Daoy (cell line): Measurements from ENCODE around the genes CBX6, CBX7 and MIEF1.

- RAMPAGE, long total RNA = no peak
These were observed 22.7 kb upstream of the DNAL4 start for GRCh38 chr22:38816725-38817051.

DNA sequence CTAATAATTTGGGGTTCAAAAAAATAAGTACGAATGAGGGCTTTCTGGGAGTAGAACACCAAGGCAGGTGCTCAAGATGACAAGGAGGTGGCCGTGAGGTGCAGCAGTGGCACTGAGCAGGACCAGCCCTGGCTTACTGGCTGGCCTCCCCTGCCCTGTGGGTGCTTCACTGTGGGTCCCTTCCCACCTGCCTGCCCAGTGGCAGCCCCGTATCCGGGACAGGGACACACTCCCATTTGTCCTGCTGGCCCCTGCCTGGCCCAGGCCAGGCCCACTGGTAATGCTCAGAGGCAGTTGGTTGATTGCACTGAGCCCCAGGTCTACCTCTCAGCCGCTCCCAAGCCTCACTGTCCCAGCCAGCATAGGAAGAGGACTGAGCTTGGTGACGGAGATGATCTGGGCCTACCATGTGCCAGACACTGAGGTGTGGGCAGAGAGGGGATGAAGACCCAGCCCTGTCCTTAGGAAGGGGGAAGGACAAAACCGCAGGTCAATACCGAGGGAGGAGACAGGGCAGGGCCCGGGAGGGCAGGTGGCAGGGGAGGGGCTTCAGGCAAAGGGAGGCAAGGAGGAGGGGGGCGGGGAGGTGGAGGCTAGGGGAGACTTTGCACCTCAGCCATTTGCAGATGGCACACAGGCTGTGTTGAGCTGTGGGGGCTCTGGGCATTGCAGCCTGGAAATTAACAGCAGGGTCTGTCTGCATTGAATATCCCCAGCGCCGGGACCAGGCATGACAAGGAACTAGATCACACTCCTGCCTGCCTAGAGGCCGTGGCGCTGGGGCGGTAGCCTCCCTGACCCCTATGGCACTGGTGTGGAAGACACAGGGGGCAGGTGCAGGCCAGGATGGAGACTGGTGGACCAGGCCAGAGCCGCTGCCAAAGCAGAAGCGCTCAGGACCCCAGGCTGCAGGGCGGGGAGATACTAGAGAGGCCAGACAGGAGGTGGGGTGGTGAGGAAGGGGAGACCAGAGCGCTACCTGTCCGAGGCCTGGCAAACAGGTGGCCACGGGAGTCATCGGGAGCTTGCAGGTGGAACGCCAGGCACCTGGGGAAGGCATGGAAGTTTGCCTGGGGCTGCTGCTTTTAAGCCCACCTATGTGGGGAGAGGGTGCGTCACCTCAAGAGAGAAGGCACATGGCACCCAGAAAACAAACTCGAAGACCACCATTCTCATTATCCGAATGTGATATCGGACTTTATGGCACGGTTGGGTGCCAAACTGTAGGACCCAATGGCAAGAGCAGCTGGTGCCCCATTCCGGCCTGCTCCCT is 11.7 kb downstream of the CBX6 start:
- RAMPAGE, long total RNA = no peak

DNA sequence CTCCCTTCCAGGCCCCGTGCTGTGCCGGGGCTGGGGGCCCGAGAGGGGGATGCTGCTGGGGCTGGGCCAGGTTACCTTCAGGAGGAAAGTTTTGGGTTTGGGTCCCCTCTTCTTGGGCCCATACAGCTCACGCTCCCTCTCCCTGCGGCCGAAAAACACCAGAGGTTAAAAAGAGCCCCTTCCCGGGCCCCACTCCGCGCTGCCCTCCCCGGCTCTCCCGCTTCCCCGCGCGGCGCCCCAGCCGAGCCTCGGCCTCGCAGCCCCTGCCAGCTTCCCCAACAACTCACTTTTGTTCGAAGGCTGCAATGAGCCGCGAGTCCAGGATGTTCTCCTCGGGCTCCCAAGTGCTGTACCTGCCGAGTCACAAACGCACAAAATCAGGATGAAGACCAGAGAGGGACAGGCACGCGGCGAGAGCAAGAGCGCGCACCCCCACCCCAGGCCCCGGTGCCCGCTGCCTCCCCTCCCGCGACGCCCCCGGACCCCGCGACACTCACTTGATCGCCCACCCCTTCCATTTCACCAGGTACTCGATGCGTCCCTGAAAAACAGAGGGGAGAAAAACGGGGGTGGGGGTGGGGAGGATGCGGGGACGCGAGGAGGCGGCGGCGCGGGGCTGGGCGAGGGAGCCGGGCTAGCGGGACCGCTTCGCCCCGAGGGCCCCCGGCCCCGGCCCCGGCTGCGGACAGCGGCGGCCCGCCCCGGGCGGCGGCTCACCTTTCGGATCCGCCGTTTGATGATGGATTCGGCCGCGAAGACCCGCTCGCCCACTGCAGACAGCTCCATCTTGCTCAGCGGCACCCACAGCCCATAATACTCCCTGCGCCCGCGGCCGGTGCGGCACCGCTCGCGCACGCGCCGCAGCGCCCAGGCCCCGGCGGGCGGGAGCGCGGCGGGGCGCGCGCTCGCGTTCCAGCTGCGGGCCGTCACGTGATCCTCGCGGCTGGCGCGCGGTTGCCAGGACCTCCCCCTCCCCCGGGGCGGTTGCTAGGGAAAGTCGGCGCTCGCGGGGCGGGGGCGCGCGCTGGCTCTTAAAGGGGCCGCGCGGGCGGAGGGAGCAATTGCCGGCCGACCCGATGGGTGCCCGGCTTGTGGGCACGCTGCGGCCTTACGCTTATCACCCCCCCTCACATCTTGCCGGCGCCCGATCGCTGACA is at the start of gene CBX6:
CBX6 (minus strand) TSS at position 812 of the 1,157 bp plus-strand sequence.
- RAMPAGE, long total RNA = no peak

GRCh38 chr22:38923597-38924245 is 33.7 kb upstream of the APOBEC3A start:
- RAMPAGE, long total RNA = no peak

GRCh38 chr22:39066653-39067504 is 10.2 kb upstream of the APOBEC3G start:
- RAMPAGE, long total RNA = no peak

DNA sequence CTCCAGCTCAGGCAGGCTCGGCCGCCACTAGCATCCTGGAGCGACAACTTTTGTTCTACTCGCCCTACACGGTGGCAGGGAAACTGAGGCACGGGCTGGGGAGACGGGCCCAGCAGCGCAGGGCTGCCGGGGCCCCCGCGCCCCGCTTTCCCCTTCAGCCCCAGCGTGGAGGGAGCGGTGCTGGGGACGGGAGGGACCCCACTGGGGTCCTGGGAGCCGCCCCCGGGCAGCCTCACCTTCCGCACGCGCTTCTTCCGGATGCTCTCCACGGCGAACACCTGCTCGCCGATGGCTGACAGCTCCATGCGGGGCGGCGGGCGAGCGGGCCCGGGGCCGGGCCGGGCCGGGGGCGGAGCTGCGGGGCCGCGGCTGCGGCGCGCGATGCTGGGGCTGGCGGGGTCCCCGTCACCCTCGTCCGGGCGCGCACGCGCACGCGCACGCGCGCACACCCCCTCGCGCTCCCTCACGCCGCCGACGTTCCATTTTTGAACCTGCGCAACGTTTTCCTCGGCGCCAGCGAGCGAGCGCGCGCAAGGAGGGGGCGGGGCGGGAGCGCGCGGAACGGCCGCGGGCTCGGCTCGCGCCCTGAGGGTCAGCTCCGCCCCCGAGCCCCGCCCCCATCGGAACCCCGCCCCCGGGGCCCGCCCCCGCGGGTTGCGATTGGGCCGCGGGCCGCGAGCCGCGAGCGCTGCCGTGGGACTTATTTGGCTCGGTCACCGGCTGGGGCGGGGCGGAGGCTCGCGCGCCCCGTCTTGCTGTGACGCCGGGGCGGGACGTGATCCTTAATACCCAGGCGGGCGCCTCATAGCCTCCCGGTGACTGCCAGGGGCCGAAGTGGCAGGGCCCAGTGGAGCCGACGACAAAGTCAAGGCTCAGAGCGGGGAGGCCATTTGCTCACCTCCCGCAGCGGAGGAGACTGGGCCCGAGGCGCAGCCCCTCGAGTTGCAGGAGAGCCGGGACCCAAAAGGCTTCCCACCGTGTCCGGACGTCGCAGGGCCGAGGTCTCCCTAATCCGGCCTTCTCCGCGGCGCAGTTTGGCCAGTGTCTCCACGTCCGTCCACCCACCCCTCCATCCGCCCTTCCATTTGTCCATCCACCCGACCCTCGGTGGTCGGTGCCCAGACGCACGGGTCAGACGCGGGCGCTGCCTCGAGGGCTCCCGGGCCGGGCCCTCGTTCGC is at the start of gene CBX7:
CBX7 (minus strand) TSS at position 541 of the 1,180 bp plus-strand sequence.
- RAMPAGE, long total RNA = no peak

- RAMPAGE, long total RNA = no peak
These were observed 24.3 kb upstream of the CBX7 start for GRCh38 chr22:39176726-39177243.

GRCh38 chr22:39179395-39179885 is 27.0 kb upstream of the CBX7 start:
- RAMPAGE, long total RNA = no peak

DNA sequence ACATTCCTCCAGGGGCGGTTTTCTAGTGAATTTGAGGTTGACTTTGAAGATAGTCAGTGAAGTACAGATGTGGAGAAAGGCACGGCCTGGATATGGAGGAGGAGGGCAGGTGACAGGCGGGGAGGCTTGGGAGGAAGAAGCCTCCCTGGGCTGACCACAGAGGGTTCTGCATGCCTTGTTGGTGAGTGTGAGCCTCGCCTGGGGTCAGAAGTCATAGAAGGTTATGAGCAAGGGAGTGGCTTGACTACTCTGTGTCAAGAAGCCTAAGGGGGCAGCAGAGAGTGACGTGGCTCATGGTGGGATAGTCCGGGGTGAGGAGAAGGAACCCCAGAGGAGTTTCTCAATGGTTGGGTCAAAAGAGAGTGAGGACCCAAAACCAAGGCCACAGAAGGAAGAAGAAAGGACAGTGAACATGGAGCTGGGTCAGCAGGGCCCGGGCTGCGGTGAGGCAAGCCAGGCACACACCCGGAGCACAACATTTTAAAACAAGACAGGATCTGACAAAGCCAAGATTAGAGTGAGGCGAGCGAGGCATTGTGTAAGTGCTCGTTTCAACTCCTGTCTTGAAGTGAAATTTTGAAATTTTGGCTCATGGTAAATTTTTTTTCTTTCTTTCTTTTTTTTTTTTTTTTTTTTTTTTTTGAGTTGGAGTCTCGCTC is 32.0 kb downstream of the PDGFB start:
- RAMPAGE, long total RNA = no peak

DNA sequence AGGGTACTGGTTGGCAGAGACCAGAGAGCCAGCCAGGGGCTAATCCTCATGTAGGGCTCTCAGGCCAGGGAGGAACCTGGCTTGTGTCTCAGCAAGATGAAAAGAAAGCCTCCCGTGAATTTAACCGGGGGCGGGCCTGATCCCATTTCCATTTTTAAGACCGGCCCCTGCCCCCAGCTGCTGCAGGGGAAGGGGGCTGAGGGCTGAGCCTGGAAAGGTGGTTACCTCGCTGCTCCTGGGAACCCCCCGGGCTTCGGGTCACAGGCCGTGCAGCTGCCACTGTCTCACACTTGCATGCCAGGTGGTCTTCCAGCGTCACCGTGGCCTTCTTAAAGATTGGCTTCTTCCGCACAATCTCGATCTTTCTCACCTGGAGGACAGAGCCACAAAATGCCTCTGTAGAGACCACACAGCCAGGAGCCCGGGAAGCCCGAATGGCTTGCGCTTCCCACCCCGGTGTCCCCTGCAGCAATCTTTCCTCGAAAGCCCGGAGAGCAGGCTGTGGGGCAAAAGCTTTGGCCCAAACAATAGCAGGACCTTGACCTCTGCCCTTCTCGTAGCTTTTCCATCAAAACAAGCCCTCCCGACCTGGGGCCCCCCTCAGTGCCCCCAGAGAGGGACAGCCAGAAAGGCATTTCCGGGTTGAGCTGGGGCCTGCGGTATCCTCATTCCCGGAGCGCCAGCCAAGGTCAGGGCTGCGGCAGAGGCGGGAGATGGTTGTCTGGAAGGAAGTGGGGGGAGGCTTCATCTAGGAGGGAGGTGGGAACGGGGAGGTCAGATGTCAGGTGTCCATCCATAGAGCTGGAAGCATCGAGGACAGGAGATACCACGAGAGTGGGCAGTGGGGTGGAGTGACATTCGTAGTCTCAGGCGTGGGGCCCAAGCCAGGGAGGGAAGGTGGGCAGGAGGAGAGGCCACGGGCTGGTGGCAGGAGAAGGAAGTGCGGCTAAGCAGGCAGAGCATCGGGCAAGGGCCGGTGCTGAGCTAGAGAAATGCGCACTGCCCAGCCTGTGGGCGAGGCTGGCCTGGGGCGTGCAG is 14.6 kb downstream of the PDGFB start:
- RAMPAGE, long total RNA = no peak

GRCh38 chr22:39279348-39279980 is 34.7 kb upstream of the PDGFB start:
- RAMPAGE, long total RNA = no peak

DNA sequence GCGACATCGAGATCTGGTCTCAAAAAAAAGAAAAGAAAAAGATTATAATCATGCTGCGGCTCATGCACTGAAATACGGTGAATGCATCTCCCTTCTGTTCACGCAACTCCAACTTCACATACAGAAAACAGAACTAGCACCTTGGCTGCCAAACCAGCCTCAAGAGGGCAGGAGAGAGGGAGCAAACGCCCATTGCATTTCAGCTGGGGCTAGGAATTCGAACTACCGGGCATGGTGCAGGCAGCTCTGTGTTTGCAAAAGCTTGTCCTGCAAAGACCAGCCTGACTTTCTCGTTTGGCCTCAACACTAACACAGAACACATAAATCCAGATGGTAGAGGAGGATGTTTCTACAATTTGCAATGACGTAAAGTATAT is 6.3 kb upstream of the SYNGR1 start:
- RAMPAGE, long total RNA = no peak

GRCh38 chr22:39448378-39448956 is 8.3 kb upstream of the MGAT3 start:
- RAMPAGE, long total RNA = no peak

GRCh38 chr22:39463889-39464356 is 7.1 kb downstream of the MGAT3 start:
- RAMPAGE, long total RNA = no peak

GRCh38 chr22:39466098-39467154 is 9.6 kb downstream of the MGAT3 start:
- RAMPAGE, long total RNA = no peak

DNA sequence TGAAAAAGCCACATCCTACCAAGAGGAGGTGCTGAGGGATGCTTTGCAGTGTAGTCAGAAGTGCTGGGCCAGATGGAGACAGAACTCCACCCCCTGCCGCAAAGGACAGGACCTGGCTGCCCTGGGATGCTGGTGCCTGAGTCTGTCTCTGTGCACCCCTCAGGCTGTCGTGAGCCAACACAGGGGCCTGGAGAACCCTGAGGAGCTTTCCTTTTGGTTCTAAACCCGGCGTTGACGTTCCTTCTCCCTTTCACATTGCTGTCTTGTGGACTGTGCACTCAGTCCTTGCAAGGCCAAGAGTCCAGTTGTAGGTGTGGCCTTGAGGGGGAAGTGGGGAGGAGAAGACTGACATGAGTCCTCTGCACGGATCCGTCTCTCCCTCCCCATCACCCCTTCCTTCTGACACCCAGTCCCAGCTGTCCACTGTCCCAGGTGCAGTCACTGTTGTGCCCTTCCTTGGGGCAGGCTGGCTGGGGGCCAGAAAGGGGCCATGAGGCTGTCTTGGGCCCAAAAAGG is 12.6 kb upstream of the MIEF1 start:
- RAMPAGE, long total RNA = no peak

- RAMPAGE, long total RNA = no peak
These were observed 7.3 kb upstream of the MIEF1 start for GRCh38 chr22:39494711-39495232.

DNA sequence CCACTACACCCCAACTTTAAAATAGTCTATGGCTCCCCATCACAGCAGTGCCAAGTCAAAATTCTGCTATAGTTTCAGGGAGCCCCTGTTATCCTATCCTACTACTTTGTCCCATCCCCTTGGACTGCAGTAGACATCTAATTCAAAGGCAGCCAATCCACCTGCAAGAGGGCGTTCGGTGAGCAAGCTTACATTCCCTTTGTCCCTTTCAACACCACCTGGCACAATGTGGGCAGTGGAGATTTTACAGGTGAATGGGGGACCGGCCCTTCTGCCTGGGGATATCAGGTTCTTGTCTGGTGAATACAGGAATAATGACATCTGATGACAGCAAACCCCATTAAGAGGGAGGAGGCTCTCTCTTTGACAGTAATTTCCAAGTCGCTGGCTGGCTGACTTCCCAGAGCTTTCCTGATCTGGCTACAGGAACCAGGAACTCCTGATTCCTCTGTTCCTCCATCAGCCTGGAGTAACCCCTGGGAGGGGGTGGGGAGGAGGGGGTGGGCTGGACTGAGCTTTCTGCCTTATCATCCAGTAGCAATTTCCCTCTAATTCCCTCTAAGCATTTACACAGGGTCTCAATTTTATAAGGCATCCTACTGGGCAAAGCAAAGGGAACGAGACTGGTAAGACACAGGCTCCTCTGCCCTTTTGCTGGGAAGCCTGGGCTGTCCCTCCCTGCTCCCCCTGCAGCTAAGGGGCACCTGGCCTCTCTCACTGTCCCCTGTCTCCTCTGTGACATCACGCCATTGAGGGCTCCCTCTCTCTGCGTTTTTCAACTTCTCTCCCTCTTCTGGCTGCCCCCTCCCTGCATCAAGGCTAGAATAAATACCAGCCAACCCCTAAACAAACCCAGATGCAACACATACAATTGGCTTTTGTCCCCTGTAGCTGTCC is 3.7 kb upstream of the MIEF1 start:
- RAMPAGE, long total RNA = no peak

DNA sequence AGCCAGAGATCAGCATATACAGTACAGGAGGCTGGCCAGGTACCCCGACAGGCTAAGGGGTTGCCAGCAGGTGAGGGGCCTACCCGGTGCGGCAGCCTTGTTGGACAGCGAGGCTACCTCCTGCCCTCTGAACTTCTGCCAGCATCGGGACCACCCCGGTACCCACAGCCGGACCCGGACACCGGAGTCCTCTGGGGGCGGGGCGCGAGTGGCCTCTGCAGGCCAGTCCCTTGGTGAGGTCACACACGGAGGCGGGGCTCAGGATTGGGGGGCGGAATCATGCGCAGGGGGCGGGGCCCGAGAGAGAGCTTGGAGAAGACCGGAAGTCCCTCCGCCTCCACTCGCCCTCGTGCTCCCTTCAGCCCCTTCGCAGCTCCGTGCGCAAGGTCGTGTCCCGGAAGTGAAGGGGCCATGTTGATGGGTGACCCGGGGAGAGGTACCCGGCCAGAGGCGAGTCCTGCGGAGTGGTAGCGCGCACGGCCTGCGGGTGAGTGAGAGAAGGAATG is at the start of gene MIEF1:
MIEF1 (plus strand) TSS at position 340 of the 506 bp plus-strand sequence.
- RAMPAGE, long total RNA = no peak

GRCh38 chr22:39519327-39520366 is 715 bp upstream of the ATF4 start:
- RAMPAGE, long total RNA = no peak